Breast epithelium (tissue), 2 donors: Measurements from ENCODE around the gene SPATA6L.

DNA sequence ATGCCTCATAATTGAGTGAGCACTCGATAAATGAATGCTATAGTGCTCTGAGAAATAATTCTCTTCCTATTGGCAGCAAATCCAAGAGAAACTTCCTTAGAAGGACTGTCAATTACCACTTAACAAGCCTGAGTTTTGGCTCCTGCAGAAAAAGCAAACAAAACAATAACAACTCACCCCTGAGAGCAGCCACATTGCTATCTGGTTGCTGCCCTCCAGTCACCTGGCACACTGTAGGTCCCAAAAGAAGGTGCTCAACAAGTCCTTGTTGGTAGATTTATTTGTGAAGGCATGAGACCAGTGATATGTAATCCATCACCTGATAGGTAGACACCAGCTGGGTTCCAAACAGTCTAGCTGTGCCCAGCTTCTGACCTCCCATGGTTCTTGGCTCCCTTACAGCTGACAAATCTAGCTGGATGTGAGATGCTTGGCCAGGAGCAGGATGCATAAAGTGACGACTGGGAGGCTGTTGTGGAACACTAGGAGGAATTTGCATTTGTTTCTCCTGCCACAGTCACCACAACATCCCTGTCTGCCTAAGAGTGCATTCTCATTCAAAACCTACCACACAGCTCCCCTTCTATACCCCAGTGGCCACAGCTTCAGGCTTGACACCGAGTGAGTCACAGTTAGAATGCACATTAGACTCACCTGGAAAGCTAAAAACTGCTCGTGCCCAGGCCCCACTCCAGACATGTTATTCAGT, 7.9 kb upstream of the VLDLR start:
- PRO-cap, result no peak
- RAMPAGE, long total RNA, 2 experiments, result no peak in any of the 2 experiments

GRCh38 chr9:2620107-2620531, 1.5 kb upstream of the VLDLR start:
- PRO-cap, result no peak
- RAMPAGE, long total RNA, 2 experiments, result no peak in any of the 2 experiments

GRCh38 chr9:2622328-2623313, 1.0 kb downstream of the VLDLR start:
- PRO-cap, result no peak
- RAMPAGE, long total RNA, 2 experiments, result no peak in any of the 2 experiments

DNA sequence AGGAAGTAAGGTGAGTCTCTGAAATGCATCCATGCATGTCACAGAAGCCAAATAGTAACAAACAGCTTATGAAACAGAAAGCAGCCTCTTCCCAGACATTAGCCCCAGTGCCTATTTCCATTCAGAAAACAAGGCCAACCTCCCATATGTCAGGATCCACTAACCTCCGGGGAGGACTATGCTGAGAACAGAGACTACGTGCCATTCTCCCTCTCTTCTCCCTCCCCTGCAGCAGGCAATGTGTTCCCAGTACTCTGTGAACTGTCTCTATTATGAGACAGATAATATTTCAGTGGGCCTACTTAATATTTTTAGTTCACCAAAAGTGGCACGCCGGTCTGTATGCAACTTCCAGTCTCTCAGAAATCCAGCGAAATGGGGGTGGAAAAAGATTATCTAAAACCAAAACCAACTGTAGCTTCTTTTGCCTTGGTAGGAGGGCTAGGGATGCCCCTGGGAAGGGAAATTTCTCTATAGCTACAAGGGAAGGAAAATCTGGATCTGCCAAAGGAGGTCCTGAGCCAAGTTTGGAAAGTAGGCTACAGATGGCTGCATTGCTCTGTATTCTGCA, 42.0 kb downstream of the VLDLR start:
- PRO-cap, result no peak
- RAMPAGE, long total RNA, 2 experiments, result no peak in any of the 2 experiments

DNA sequence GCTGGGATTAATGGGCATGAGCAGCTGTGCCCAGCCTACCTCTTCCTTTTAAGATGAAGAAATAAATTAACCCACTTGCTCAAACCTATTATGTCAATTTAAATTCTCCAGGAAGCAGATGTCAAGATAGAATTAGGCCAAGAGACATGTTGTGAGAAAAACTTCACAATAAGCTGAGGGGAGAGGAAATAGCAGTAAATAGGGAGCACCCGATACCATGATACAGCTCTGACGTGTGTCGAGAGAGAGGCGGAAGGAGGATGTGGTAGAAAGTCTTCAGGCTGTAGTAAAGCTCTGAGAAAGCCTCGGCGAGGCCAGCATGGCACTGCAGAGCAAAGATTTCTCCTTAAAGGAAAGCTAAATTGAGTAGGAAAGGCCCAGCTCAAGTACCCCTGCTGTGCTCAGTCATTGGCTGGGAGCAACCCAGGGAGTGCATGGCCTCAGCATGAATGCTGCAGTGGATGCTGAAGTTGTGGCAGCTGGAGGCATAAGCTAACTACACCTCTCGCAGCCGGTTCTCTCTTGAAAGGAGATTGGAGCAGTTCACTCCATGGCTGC, 6.1 kb upstream of the PUM3 start:
- PRO-cap, result no peak
- RAMPAGE, long total RNA, 2 experiments, result no peak in any of the 2 experiments

- PRO-cap, result no peak
- RAMPAGE, long total RNA, 2 experiments, result no peak in any of the 2 experiments
These were observed 195.4 kb downstream of the RFX3 start for GRCh38 chr9:3330299-3330850.

- PRO-cap, result no peak
- RAMPAGE, long total RNA, 2 experiments, result no peak in any of the 2 experiments
These were observed 127.7 kb downstream of the RFX3 start for GRCh38 chr9:3398044-3398628.

GRCh38 chr9:3526207-3527211, 708 bp upstream of the RFX3 start:
- PRO-cap, result bidirectional peak, plus-strand start at chr9:3526492, minus-strand start at chr9:3526404; bidirectional peak, plus-strand start at chr9:3526915, minus-strand start at chr9:3526911
- RAMPAGE, long total RNA, 2 experiments, result no peak in any of the 2 experiments

DNA sequence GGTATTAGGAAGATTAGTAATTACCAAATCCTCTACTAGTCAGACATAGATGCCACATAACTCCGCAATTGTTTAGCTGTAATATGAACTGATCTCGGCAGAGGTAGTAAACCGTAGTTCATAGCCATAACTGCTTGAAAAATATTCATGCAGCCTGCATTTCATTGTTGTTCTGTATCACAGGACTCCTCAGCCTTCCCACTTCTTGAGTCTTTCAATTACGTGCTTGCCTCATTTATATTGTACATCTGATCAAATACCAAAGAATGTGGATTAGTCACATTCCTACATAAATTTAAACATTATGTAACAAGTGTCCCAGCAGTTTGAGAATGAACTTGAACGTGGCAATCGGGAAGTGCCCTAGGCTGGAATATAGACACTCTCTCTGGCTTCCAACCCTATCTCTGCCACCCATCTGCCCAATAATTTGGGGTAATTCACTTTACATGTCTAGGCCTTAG, 214.9 kb upstream of the RFX3 start:
- PRO-cap, result no peak
- RAMPAGE, long total RNA, 2 experiments, result no peak in any of the 2 experiments

DNA sequence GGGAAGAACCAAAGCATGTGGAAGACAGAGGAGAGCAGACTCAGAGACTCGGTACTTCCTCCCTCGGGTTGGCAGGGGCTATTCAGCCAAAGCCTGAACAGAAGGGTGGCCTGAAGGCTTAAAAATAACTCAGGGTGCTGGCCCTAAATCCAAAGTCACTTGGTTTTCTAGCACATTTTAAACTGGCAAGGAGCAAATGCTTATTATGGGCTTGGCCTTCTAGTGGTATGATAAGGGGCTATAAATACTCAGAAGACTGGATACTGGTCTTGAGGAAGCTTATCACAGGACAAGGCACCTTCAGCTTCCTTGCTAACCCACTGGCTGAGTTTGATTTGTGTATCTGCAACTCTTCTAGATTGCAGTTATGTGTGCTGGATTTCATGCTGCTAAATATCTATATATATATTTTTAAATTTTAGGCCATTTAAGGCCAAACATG, 206.5 kb downstream of the GLIS3 start:
- PRO-cap, result no peak
- RAMPAGE, long total RNA, 2 experiments, result no peak in any of the 2 experiments

GRCh38 chr9:4268948-4269492, 30.8 kb downstream of the GLIS3 start:
- PRO-cap, result no peak
- RAMPAGE, long total RNA, 2 experiments, result no peak in any of the 2 experiments

- PRO-cap, result no peak
- RAMPAGE, long total RNA, 2 experiments, result no peak in any of the 2 experiments
These were observed 13.9 kb downstream of the SLC1A1 start for GRCh38 chr9:4504137-4504648.

- PRO-cap, result no peak
- RAMPAGE, long total RNA, 2 experiments, result no peak in any of the 2 experiments
These were observed 42.0 kb downstream of the SLC1A1 start for GRCh38 chr9:4532183-4532738.

DNA sequence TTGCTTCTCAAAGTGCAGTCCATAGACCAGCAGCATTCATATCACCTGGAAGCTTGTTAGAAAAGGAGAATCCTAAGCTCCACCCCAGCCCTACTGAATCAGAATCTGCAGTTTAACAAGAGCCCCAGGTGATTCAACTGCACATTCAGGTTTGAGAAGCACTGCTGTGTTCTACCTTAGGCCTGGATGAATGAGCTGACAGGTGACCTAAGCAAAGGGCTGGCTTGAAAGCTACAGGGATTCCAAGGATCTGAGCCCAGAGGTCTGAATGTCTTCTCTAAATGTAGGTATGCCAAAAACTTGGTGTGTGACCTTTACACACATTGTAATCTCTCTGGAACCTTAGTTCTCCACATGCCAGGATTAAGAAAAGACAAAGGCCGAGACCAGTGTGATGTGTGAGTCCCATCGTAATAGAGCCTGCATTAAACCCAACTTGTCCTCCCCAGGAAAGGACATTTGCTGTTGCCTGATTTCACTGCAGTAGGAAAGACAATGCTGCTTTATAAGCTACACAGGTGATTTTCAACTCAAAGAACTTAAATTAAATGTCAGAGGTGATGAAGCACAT, 41.6 kb upstream of the PLPP6 start:
- PRO-cap, result no peak
- RAMPAGE, long total RNA, 2 experiments, result no peak in any of the 2 experiments

DNA sequence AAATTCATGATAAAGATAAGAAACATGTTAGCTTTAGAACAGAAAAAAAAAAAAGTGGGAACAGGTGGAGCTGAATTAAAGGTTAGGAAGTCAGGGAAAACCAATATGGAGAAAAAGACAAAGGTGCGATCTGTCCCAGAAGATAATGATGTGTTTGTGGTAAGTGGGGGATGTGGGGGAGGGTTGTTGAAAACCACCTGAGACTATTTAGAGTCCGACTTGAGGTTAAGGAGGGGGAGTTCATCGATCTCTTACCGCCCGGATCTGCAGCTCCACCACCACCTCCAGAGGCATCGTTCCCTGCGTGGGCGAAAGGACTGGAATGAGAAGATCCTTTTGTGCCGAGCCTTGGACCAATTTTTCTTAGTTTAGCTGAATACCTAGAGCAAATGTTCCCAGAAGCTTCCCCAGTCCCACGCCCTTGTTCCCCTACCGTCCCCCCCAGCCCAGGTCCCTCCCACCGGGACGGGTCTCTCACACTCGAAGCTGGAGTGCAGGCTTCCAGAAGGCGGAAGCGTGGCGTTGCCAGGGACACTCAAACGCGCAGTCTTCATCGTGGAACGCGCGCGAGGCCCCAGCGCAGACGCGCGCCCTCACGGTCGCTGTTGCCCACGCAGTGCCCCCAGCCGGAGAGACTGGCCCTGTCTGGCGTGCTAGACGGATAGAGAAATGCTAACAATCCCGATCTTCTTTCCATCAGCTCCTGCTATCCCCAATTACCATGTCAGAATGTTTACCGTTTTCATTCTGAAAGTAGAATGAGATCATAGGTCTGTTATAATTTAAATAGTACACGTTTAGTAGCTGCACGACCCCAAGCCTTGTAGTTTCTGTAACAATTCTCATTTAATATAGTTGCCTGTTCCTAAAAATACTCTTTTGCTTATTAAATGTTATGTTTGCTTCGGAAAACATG, at the start of gene SPATA6L:
Gene SPATA6L, minus strand, starts transcription at position 524 of the 916 bp plus-strand sequence.
- PRO-cap, result bidirectional peak, plus-strand start at position 504 of the sequence, minus-strand start at position 456 of the sequence
- RAMPAGE, long total RNA, 2 experiments, result no peak in any of the 2 experiments

GRCh38 chr9:4834666-4835618, 42.2 kb downstream of the RCL1 start:
- PRO-cap, result no peak
- RAMPAGE, long total RNA, 2 experiments, result no peak in any of the 2 experiments

DNA sequence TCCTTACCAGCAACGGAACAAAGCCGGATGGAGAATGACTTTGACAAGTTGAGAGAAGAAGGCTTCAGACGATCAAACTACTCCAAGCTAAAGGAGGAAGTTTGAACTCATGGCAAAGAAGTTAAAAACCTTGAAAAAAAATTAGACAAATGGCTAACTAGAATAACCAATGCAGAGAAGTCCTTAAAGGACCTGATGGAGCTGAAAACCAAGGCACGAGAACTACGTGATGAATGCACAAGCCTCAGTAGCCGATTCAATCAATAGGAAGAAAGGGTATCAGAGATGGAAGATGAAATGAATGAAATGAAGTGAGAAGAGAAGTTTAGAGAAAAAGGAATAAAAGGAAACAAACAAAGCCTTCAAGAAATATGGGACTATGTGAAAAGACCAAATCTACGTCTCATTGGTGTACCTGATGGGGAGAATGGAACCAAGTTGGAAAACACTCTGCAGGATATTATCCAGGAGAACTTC, 47.8 kb downstream of the JAK2 start:
- PRO-cap, result no peak
- RAMPAGE, long total RNA, 2 experiments, result no peak in any of the 2 experiments

DNA sequence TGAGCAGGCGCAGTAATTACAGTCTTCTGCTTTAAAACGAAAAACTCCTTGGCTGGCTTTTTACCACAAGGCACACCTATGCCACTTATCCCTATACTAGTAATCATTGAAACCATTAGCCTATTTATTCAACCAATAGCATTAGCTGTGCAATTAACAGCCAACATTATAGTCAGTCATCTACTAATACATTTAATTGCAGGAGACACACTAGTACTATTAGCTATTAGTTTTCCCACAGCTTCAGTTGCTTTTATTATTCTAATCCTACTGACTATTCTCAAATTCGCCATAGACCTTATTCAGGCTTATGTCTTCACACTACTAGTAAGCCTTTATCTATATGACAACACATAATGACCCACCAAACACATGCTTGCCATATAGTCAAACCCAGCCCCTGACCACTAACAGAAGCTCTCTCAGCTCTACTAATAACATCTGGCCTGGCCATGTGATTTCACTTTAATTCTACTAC, 85.5 kb downstream of the INSL6 start:
- PRO-cap, result no peak
- RAMPAGE, long total RNA, 2 experiments, result no peak in any of the 2 experiments

DNA sequence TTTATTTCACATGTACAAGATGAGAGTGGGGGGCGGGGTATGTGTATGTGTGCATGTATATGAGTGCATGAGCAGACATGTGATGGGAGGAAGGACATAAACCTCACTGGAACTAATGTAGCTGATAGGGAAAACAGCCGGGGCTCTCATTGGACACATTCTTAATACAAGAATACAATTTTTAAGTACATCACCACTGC, 6.6 kb upstream of the RLN2 start:
- PRO-cap, result no peak
- RAMPAGE, long total RNA, 2 experiments, result no peak in any of the 2 experiments

DNA sequence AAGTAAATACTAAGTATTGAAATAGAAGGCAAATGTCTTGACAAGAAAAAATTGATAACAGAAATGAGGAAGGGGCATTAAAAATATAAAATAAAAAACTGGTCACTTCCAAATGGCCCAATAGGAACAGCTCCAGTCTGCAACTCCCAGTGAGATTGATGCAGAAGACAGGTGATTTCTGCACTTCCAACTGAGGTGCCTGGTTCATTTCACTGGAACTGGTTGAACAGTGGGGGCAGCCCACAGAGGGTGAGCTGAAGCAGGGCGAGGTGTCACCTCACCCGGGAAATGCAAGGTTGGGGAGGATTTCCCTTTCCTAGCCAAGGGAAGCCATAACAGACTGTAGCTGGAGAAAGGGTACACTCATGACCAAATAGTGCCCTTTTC, 12.9 kb downstream of the RLN1 start:
- PRO-cap, result no peak
- RAMPAGE, long total RNA, 2 experiments, result no peak in any of the 2 experiments